NB4 (cell line): ENCODE results near the gene GALE.

DNA sequence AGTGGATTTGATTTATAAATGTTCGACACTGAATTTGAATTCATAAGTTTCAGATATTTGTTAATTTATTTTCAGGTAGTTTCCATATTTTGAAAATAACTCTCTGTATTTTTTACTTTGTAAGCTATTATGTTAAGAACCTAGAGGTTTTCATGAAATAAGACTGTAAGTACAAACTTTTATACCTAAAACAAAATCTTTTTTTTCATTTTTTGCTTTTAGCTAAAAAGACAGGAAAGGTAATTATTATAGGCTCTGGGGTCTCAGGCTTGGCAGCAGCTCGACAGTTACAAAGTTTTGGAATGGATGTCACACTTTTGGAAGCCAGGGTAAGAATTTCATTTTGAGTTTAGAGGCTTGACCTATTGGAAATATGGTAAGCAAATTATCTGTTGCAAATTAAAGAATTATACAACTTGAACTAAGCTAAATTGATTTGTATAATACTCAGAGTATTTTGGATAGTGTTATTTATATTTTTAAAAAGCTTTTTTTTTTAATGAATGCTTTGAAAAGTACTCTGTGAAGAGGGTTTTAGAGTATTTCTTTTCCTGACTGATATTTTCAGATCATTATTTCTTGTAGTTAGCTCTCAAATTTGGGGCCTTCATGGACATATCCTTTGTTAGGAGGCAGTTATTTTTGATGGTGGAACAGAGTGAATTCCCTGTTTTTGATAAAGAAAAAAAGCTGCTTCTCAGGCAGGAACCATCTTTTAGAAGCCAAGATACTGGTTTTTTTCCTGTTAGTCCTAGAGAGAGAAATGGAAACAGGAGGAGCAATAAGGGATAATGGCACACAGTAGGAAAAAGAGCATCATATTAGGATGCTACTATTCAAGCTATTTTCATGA is 36.7 kb downstream of the KDM1A start:
- RRBS, result no CpG with 5 or more reads among the region's 2 CpGs

- RRBS, result no CpG with 5 or more reads among the region's 11 CpGs
These were observed 74.7 kb downstream of the KDM1A start for GRCh38 chr1:23093977-23094266.

DNA sequence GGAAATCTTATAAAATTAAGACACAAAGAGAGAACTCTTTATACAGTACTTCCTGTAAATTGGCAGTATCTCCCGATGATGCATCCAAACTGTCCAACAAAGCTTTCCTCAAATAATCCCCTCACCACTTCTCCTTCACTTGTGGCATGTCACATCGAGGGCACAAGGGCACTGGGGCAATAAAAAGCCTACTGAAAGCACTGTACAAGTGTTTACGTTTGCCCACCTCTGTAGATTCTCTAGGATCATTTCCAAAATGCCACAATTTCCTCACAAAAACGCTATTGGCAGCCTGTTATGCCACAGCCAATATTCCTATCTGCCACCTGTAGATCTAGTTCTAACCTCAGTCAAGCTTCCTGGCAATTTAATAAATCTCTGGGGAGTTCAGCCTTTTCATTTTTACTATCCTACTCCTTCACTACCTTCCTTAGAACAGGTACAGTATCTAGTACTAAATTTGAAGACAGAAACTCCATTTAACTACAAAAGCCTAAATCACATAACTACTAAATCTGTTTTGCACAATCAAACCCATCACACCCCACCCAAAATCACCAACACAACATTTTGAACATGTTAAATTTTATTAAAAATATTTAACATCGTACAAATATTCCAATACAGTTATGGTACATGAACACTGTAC is 39.8 kb downstream of the HNRNPR start:
- RRBS, result no CpG with 5 or more reads among the region's 5 CpGs

GRCh38 chr1:23366484-23367224 is 3.0 kb downstream of the ZNF436 start:
- RRBS, result no CpG with 5 or more reads among the region's 11 CpGs

DNA sequence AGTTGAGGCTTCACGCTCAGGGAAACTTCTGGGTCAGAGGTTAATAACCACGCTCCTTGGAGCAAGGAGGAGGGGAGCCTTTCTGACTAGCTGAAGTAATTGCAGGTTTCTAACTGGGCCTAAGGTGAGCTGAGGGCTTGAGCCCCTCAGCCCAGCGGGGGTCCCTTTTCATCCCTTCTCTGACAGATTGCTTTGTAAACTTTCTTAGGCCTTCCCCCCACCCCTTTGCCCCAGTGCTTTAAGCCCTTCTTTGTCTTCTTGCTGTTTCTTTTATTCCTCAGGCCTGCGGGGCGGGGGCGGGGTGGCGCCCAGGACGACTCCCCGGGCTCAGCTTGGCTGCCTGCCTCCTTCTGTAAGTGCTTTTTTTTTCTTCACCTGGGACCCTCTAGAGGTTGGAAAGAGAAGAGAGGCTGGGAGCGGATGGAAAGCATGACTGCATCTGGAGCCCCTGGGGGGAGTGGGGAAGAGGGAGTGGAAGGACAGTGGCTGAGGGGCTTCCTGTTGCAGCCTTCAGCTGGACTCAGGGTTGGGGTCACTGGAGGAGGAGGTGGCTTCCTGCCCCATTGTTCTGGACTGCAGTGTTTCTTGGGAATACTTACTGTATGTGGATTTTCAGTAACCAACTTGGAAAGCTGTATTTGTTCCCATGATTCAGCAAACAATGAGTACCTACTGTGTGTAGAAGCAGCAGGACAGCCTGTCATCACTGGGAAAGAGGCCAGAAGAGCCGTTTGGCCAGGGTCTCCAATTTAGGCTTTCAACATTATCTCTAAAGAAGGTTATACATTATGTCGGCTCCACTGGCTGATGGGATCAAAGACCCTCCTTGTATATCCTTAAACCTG is 1.4 kb upstream of the ZNF436 start:
- RRBS, result no CpG with 5 or more reads among the region's 12 CpGs

DNA sequence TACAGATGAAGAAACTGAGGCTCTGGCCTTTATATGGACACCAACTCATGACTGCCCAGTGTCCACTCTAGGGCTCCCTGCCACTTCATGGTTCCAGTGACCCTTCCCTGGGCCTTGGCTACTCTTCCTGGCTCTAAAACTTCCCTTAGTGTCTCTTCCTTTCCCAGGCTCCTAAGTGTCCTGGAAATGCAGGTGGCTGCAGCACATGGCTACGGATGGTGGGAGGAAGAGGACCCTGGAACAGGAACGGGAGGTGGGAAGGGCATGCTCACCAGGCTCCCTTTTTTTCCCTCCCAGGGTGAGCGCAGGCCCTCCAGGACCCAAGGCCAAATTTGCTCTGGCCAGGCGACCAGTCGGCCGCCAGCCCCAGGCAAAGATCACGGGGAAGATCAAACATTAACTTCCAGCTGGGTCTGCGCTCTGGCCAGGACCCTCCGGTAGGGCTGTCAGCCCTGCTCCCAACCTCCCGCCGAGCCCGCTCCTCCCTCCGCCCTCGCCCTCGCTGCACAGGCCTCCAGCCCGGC is 1.1 kb downstream of the TCEA3 start:
- RRBS, result no CpG with 5 or more reads among the region's 16 CpGs

GRCh38 chr1:23577076-23577938 is 18.0 kb upstream of the ID3 start:
- RRBS, result no CpG with 5 or more reads among the region's 11 CpGs

DNA sequence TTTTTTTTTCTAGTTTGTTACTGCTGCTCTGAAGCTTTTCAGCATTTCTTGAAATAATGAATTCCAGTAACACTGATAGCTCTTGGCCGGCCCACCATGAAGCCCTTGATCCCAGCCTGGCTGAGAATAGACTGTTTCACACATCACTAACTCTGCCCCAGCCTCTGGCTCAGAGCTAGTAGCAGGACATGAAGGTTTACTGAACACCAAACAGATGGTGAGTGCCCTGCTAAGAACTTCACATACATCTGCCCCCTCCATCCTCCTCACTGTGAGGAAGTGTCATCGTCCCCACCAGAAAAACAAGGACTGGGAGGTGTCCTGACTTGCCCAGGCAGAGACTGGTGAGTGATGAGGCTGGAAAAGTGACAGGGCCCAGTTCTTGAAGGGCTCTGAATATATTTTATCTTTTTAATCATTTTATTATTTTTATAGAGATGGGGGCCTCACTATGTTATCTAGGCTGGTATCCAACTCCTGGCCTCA is 33.2 kb upstream of the ID3 start:
- RRBS, result no CpG with 5 or more reads among the region's 2 CpGs

GRCh38 chr1:23800624-23801205 is at the start of gene GALE:
TSS of gene GALE (minus strand) at chr1:23800754.
- RRBS, result 0% methylated on average over 9 of the region's 62 CpGs

- RRBS, result 1% methylated on average over 6 of the region's 20 CpGs
These were observed 503 bp downstream of the HMGCL start for GRCh38 chr1:23824529-23825323.

- RRBS, result no CpG with 5 or more reads among the region's 9 CpGs
These were observed 2.6 kb upstream of the PNRC2 start for GRCh38 chr1:23956930-23957524.

DNA sequence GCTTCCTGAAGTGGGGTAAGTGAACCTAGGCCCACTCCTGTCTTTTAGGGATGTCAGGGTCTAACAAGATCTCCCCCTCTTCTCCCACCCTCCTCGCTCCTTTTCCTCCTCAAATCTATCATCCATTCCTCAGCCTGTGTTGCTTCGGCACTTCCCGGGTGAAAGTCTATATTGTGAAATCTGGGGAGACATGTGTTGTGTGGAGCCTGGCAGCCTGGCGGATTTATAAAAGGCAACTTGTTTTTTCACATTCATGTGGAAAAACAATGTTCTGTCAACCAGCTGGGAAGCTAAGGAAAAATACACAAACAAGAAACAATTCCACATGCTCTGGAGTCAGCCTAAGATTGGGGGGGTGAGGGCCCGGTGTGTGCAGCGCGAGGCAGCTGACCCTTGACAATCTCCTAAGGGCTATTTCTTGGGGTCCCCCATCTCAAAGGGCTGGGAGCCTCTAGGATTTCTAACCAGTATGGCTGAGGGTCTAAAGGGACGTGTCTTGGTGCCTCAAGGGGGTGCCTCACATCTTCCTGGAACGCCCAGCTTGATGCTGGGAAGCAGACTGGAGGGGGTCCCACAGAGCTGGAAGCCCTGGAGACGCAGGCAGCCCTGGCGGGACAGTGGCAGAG is 1.2 kb downstream of the IL22RA1 start:
- RRBS, result no CpG with 5 or more reads among the region's 11 CpGs

GRCh38 chr1:24150133-24150881 is 7.4 kb upstream of the IL22RA1 start:
- RRBS, result no CpG with 5 or more reads among the region's 32 CpGs

GRCh38 chr1:24192817-24193631 is 5.9 kb upstream of the IFNLR1 start:
- RRBS, result no CpG with 5 or more reads among the region's 6 CpGs

DNA sequence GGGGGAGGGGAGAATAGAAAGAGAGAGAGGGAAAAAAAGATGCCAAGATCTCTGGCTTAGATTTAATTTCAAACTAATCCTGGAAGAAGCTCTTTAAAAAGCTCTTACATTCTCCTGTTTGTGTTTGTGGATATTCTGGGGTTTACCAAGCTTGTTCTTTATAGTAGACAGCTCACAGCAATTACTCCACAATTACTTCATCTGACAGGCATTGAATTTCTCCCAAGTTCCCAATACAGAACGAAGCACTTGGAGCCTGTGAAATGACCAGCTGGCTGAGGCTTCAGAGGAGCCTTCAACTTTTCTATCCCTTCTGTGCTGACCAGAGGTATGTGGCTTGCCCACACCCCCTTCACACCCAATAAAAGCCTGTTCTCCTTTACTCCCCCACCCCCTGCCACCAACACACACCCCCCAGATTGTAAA is 950 bp upstream of the GRHL3 start:
- RRBS, result no CpG with 5 or more reads among the region's 1 CpG

- RRBS, result no CpG with 5 or more reads among the region's 13 CpGs
These were observed 1.9 kb downstream of the NCMAP start for GRCh38 chr1:24557620-24558420.

DNA sequence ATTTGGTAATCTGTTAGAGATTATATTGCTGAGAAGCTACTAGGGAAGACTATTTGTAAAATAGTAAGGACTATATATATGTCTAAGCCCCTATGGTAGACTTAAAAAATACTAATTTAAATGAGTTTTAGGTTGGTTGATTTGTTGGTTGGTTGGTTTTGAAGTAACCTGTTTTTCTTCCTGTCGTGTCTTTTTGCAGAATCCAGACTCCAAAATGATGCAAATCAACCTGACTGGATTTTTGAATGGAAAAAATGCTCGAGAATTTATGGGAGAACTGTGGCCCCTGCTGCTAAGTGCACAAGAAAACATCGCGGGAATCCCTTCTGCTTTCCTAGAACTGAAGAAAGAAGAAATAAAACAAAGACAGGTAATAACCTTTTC is 5.5 kb downstream of the SRRM1 start:
- RRBS, result no CpG with 5 or more reads among the region's 4 CpGs

- RRBS, result no CpG with 5 or more reads among the region's 15 CpGs
These were observed 40.6 kb upstream of the CLIC4 start for GRCh38 chr1:24704422-24705171.

DNA sequence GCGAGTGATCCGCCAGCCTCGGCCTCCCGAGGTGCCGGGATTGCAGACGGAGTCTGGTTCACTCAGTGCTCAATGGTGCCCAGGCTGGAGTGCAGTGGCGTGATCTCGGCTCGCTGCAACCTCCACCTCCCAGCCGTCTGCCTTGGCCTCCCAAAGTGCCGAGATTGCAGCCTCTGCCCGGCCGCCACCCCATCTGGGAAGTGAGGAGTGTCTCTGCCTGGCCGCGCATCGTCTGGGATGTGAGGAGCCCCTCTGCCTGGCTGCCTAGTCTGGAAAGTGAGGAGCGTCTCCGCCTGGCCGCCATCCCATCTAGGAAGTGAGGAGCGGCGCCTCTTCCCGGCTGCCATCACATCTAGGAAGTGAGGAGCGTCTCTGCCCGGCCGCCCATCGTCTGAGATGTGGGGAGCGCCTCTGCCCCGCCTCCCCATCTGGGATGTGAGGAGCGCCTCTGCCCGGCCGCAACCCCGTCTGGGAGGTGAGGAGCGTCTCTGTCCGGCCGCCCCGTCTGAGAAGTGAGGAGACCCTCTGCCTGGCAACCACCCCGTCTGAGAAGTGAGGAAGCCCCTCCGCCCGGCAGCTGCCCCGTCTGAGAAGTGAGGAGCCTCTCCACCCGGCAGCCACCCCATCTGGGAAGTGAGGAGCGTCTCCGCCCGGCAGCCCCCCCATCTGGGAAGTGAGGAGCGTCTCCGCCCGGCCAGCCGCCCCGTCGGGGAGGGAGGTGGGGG is 53.8 kb downstream of the CLIC4 start:
- RRBS, result no CpG with 5 or more reads among the region's 50 CpGs

- RRBS, result 98% methylated on average over 3 of the region's 13 CpGs
These were observed 25.4 kb downstream of the RUNX3 start for GRCh38 chr1:24904664-24905113.